Fibroblast of the aortic adventitia (primary cell): Measurements from ENCODE around the genes SLC6A4 and RHBDL3.

GRCh38 chr17:30116308-30116613, 355 bp upstream of the NSRP1 start:
- CAGE, long polyA plus RNA, result no peak

GRCh38 chr17:30235190-30236303, at the start of gene SLC6A4:
Gene SLC6A4, minus strand, starts transcription at chr17:30235697.
- CAGE, long polyA plus RNA, result no peak

- CAGE, long polyA plus RNA, result no peak
Observed at GRCh38 chr17:30291114-30291542, 616 bp downstream of the BLMH start.

DNA sequence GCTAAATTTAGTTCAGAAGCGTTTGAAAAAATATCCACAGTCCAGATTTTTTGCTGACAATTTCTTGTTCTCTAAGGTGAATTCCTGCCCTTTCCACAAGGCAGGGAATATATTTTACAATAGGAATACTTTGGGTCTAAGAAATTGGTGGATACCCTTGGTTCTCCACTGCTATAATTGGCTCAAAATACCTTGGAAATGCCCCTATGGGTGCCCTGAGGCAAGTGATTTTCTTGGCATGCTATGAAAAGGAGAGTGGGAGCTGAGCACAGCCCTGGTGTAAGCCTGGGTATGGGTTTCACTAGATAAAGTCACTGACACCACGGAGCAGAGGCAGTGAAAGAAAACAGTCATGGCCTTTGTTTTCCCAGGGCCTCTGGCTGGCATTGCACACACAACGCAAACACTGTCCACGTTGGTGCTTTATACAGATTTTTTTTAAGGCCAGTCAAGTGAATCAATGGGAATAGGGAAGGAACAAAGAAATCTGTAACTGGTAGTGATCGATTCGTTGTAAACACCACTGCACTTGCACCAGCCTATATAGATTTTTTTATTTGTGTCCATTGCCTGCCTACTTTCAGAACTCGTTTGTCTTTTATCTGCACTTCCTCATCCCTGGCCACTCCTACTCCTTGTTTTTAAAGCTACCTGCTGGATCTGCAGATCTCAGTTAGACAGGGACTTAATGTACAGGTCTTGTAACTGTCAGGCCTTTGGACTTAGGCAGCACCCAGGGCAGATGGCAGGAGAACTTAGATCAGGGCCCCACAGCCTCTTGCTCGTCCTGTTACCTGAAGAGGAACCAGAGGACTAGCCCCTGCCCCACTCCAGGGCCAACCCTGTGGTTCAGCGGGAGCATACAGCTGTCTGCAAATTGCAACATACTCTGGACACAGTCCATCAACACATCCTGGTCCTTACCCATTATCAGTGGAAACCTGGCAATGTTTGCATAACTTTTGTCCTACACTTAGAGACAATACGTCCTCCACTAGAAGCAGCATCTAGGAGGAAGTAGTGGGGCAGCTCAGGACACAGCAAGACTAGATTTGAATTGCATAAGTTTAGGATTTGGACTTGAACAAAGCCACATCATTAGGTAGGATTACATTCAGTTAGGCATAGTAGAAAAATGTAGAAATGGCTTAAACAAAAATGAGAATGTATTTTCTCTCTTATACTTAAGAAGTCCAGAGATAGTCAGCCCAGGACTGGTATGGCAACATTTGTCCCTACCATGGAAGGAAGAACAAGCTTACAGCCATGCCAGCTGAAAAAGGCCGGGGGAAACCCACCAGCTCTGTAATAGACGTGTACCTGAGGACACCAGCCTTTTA, 10.7 kb upstream of the TMIGD1 start:
- CAGE, long polyA plus RNA, result no peak

- CAGE, long polyA plus RNA, result no peak
Observed at GRCh38 chr17:30380019-30380579, 1.4 kb downstream of the CPD start.

- CAGE, long polyA plus RNA, result no peak
Observed at GRCh38 chr17:30420580-30421279, 42.0 kb downstream of the CPD start.

- CAGE, long polyA plus RNA, result no peak
Observed at GRCh38 chr17:30466851-30467294, 10.3 kb upstream of the GOSR1 start.

DNA sequence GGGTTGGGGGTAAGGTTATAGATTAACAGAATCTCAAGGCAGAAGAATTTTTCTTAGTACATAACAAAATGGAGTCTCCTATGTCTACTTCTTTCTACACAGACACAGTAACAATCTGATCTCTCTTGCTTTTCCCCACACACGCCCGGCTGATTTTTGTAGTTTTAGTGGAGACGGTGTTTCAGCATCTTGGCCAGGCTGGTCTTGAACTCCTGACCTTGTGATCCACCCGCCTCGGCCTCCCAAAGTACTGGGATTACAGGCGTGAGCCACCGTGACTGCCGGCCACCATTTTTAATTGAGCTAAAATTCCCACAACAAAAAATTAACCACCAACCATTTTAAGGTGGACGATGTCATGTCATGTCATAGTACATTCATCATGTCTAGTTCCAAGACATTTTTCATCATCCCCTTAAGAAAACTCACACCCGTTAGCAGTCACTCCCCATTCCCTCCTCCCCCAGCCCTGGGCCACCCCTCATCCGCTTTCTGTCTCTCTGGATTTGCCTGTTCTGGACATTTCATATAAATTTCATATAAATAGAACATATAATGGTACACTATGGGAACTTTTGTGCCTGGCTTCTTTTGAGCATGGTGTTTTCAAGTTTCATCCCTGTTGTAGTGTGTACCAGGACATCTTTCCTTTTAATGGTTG, 123.5 kb downstream of the CRLF3 start:
- CAGE, long polyA plus RNA, result no peak

- CAGE, long polyA plus RNA, result no peak
Observed at GRCh38 chr17:31067862-31068392, 26.9 kb upstream of the NF1 start.

DNA sequence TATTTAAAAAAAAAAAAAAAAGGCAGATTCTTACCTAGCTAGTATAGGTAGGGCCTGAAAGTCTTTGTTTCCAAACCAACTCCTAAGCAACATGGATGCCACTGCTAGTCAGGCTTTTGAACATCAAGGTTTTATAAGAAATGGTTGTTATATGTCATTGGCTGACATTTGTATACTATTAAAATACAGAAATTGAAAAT, 1.2 kb downstream of the EVI2A start:
- CAGE, long polyA plus RNA, result no peak

GRCh38 chr17:31431430-31431915, 40.0 kb downstream of the RAB11FIP4 start:
- CAGE, long polyA plus RNA, result no peak

DNA sequence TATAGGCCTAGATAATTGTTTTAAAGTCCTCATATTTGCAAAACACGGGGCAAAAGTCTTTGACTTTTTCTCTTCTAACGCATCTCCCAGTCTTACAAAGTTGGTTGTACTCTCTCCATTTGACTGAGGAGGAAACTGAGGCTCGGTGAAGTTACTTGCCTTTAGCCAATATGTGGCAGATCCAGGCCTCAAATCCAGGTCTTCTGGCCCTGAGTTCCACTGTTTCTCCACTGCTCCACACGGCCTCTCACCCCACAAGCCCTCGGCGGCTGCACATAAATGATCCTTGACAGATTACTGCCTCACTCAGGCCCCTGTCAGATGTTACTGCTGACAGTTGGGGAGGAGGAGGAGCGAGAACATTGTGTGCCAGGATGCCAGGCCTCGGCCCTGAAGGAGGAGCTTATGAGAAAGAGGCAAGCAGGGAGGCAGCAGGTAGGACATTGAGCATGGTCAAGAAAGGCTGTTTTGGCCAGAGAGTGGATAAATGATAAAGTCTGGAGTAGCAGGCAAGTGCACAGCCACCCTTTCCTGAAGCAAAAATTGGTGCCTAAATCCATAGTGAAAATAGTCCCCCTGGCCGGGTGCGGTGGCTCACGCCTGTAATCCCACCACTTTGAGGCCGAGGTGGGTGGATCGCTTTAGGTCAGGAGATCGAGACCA, 88.6 kb downstream of the RAB11FIP4 start:
- CAGE, long polyA plus RNA, result no peak

DNA sequence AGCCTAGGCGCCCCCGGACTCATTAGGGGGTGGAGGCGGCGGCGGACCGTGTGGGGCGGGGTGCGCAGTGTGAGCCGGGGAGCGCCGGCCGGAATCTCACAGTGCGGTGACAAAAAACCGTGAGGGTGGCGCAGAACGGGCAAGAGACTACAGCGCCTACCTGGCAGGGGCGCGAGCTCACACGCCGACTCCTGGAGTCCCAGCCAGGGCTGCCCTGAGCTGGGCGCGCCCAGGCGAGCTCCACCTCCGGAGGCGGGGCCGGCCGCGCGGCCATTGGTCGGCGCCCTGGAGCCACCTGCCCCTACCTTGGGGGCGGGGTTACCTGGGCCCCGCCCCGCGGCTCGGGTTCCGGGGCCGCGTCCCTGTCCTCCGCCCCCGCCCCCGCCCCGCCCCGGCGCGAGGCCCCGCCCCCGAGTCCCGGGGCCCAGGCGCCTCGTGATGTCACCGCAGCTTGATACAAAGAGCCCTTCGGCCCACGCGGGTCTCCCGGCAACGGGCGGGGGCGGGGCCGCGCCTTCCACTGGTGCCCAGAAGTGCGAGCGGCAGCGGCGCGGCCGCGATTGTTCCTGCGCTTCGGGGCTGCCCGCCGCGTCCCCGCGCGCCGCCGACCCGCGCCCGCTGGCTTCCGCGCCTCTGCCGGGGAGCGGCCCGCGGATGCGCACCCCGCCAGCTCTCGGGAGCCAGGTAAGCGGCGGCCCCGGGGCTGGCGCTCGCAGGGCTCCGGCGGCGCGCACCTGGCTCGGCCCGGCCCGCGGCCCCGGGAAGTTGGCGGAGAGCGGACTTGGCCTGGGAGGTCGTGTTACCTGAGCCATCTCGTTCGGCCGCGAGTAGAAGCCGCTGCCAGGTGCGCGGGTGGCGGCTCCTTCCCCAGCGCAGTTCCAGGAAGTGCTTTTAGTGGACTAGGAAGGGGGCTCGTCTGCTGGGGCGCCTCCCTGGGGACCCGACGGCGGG, 96.4 kb downstream of the RAB11FIP4 start:
- CAGE, long polyA plus RNA, result no peak

GRCh38 chr17:31488540-31489585, 97.4 kb downstream of the RAB11FIP4 start:
- CAGE, long polyA plus RNA, result no peak

GRCh38 chr17:31493212-31493653, 101.8 kb downstream of the RAB11FIP4 start:
- CAGE, long polyA plus RNA, result no peak

DNA sequence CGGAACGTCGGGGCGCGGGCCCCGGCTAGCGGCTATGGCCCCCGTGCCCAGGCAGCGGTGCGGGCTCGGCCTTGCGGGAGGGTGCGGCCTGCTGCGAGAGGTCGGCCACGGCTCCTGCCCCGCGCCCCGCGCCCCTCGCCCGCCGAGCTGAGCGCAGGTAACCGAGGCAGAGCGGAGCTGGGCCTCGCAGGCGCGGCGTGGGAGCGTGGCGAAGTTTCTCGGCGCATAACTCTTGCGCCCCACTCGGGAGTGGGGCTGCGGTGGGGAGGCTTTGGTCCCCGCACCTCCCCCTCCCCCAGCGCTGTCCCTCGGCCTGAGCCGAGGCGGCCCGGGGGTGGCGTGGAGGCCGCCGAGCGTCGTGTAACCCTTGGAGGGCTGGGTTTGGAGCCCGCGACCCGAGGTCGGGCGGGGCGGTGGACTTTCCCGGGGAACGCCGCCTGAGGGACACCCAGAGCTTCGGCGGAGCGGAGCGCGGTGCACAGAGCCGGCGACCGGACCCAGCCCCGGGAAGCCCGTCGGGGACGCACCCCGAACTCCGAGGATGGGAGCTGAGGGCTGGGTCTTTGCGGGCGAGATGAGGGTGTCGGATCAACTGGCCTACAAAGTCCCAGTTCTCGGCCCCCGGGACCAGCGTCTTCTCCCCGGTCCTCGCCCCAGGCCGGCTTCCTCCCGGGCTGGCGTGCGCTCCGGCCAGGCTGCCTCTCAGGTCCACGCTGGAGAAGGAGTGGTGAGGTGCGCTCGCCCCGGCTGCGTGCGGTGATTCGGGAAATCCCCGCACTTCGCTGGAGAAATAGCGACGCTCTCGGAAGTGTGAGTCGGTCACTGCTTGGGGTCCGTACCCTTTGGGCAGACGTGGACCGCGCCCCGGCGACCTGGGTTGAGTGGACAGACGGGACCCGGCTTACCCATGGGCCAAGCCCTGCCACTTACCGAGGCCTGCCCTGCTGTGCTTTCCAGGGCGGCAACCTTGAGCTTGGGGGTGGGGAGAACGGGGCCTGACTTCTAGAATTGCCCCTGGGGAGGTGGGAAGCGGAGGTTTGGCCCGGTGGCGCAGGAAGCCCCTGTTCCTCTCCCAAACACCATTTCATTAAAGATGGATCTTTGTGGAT, 168.3 kb downstream of the RAB11FIP4 start:
- CAGE, long polyA plus RNA, result no peak

- CAGE, long polyA plus RNA, result no peak
Observed at GRCh38 chr17:31631572-31632209, 227.4 kb downstream of the COPRS start.

DNA sequence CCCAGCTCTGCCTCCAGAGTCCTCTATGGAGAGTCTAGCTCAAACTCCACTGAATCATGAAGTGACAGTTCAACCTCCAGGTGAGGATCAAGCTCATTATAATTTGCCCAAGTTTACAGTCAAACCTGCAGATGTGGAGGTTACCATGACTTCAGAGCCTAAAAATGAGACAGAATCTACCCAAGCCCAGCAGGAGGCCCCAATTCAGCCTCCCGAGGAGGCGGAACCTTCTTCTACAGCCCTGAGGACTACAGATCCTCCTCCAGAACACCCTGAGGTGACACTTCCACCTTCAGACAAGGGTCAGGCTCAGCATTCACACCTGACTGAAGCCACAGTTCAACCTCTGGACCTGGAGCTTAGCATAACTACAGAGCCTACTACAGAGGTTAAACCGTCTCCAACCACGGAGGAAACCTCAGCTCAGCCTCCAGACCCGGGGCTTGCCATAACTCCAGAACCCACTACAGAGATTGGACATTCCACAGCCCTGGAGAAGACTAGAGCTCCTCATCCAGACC, 14.9 kb downstream of the LRRC37B start:
- CAGE, long polyA plus RNA, result no peak

GRCh38 chr17:32265234-32266007, at the start of gene RHBDL3:
Gene RHBDL3, plus strand, starts transcription at chr17:32265832.
- CAGE, long polyA plus RNA, result no peak

DNA sequence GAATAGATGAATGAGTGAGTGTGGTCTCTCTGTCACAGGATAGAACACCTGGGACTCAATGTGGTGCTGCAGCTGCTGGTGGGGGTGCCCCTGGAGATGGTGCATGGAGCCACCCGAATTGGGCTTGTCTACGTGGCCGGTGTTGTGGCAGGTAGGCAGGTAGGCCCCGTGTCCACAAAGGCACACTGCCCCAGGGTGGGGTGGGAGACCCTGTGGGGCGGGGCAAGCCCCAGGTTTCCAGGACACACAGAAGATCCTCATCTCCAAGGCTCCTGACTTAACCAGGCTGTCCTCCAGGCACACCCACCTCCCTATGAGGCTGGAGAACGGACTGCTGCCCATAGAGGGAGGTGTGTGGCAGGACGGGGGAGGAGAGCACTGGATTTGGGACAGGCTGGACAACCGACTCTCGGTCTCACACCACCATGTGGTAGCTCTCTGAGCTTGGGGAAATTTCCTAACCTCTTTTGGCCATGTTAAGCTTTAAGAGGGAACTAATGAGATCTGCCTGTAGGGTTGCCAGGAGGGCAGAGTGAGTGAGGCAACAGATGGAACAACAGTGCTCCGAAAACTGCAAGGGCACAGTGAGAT, 32.5 kb downstream of the RHBDL3 start:
- CAGE, long polyA plus RNA, result no peak